HGPS cell (cell line): ENCODE measurements around a stretch of chr14.

- RRBS = no CpG with 5 or more reads among the region's 40 CpGs
Observed at GRCh38 chr14:90522091-90523189, 125.6 kb downstream of the CALM1 start.

- RRBS = no CpG with 5 or more reads among the region's 6 CpGs
Observed at GRCh38 chr14:90551291-90551830, 154.5 kb downstream of the CALM1 start.

GRCh38 chr14:90660753-90661698 lies 155.2 kb downstream of the TTC7B start:
- RRBS = no CpG with 5 or more reads among the region's 20 CpGs

- RRBS = no CpG with 5 or more reads among the region's 8 CpGs
Observed at GRCh38 chr14:90698281-90698878, 117.8 kb downstream of the TTC7B start.

DNA sequence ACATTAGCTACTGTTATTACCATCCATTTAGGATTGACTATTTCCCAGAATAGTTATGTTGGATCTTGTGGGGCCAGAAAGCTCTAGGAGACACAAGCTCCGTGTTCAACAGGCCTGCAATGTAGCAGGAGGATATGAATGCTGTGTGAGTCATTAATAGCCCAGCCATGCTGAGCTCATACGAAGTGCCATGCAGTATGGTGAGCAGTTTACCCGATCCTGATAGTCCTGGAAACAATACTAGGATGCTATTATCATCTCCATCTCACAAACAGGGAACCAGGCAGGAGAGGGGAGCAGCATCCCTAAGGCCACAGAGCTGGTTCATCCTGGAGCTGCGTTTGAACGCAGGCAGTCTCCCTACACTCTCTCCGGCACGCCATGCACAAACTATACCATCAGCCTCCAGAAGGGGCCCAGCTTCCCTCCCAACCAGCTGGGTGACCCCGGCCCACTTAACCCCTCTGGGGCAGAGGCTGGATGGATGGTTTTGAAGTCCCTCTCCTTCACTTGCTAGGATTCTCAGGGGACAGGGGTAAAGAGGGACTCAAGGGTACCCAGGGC lies 20.5 kb downstream of the TTC7B start:
- RRBS = 77% methylated on average over 3 of the region's 8 CpGs

GRCh38 chr14:91124808-91125674 lies 11.2 kb downstream of the DGLUCY start:
- RRBS = no CpG with 5 or more reads among the region's 9 CpGs

GRCh38 chr14:91144676-91145212 lies 30.9 kb downstream of the DGLUCY start:
- RRBS = no CpG with 5 or more reads among the region's 5 CpGs

DNA sequence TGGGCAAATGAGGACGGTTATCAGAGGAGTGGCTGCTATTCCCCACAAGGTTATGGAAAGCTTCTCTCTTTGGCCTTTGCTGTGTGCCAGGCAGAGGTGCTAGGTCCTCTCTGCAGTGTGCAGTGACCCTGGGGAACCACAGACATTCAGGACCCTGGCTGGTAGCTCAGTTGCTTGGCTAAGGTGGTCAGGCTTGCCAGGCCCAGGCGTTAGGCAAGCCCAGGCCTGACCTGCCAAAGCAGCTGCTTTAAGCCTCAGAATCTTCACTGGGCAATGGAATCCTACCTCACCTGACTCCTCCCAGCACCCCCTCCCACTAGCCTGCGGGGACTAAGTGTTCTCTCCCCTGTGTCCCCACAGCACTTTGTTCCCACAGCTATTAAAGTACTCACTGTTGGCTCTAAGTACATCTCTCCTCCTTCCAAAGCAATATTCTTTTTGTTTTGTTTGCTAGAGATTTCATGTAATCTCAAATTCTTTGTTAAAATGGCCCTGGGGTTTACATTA lies 44.2 kb downstream of the DGLUCY start:
- RRBS = no CpG with 5 or more reads among the region's 3 CpGs

- RRBS = no CpG with 5 or more reads among the region's 9 CpGs
Observed at GRCh38 chr14:91242720-91243455, 1.6 kb downstream of the GPR68 start.

DNA sequence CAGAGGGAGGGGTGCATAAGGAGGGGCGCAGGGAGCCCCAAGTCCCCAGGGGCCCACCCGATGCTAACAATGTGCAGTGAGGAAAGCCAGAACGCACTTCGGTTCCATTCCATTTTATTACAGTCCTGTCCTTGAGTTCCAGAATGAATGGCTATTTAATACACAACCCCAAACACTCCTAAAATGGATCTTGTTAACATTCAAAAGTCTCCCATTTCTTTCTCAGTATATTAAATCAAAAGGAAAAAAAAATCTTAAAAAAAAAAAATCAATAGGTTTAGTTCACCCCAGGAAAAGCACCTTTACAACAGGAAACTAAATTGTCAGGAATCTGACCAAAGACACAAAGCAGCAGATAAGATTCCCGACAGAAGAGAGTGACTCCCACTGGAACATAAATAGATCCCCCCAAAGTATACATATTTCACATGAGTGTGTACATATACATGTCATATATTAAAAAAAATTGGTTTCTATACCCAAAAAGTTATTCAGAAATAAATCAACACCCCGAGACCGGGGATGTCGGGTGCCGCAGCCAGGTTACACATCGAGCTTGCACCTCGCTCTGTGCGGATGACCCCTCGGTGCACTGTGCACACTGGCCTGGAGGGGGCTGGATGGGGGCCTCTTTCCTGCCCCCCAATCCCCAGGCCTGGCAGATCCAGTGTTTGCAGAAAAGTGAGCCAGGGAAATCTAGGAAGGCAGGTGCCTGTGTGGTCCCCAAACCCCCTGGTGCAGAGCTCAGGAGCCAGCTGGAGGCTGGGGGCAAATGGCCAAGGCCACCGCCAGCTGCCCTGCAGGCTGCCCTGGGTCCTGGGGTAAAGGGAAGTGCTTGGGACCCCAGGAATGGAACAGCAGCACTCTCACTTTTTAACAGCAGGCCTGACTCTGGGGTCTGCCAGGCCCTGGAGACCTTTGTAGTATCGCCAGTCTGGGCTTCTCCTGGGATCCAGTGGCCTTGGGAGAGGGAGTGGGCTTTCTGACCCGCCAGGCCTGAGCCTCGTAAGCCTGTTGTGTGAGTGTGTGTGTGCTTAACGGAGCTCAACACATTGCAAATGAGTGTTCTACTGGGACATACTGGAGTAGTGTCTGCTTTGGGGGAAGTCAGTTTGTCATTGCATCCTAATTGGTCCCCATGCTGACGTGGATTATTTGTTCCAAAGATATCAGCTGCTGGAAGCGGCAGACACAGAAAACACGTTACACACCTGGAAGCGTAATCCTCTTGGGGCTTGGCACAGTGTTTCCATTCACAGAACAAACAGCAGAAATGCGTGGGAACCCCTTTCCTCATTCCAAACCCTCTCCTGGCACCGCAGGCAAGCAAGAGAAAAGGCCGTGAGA lies 27.2 kb upstream of the GPR68 start:
- RRBS = no CpG with 5 or more reads among the region's 25 CpGs

- RRBS = no CpG with 5 or more reads among the region's 27 CpGs
Observed at GRCh38 chr14:91323575-91324616, 79.4 kb upstream of the GPR68 start.

DNA sequence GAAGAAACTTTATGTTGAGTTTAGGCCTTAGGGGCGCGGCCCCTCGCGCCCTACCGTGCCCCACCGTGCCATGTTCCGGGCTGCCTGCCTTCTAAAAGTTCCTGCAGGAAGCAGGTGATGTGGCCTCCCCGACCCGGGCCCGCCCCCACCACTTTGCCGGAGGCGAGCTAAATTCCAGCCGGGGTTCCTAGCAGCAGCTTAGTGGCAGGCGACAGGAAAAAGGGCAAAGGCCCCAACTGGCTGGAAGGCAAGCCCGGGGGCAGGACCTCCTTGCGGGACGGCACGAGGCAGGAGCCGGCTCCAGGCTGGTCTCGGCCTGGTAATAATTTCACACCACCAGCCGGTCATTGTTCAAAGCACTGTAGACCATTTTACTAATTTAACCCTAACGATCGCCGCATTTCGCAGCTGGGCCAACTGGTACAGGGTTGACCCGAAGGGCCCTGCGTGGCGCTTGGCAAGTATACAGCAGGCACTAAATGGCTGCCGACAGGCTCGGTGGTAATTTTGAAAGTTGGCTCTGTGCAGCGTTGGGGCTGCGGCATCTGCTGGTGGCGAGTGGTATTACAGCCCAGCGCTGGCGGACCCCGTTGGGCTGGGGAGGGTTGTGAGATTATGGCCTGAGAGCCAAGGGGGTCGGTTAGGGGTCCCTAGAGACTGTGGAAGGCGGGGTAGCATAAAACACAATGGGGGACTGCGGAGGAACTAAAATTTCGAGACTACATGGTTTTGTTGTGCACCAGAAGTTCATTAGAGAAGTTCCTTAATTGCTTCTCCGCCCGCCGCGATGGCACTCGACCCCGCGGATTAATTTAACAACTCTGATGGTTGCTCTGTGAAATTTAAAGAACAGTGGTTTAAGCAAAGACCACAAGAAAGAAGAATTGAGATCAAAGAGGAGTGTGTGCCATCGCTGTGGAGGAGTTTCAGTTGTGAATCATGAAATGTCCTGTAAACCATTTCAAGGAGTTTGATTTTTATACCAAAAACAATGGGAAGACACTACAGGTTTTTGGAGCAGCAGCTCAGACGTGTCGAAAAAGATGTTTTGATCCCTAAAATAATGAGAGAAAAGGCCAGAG lies 1.2 kb upstream of the CCDC88C start:
- RRBS = 8% methylated on average over 8 of the region's 50 CpGs

- RRBS = no CpG with 5 or more reads among the region's 12 CpGs
Observed at GRCh38 chr14:91481362-91482284, 28.5 kb downstream of the PPP4R3A start.

DNA sequence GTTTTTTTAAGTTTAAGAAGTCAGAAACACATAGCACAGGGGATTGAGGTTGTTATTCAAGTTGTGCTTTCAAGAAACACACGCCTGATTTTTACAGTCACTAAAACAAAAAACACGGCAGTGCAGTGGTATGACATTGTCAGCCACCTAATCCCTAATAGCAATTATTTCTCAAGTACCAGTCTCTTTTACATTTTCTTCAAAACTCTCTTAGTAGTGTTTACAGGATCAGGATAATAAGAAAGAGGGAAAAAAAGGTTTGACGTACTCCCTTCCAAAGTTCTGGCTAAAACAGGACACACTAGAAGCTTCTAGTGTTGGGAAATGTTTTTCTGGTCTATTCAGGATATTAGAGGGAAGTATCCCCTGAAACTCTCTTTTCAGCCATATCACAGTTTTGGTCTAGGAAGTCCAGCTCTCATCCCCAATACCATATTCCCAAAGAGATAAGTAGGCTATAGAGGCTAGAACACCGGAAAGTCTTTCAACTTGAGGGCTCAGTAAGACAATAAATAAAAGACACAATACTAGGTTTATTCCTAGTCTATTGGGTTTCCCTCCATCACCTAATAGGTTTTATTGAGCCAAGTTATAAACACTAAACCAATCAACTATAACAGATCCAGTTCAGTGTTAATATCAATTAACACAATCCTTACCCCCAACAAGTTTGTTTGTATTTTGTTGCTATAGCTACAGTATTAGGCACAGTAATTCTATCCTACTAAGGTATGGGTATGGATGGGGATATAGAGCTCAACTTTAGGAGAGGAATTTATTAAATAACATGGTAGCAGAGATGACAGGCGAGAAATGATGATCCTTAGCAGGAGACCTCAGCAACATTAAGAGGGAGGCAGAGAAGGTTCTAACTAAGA lies 13.6 kb downstream of the PPP4R3A start:
- RRBS = no CpG with 5 or more reads among the region's 5 CpGs

- RRBS = no CpG with 5 or more reads among the region's 6 CpGs
Observed at GRCh38 chr14:91510964-91511174, 759 bp upstream of the PPP4R3A start.

- RRBS = no CpG with 5 or more reads among the region's 4 CpGs
Observed at GRCh38 chr14:91750687-91751433, 19.0 kb upstream of the CATSPERB start.

DNA sequence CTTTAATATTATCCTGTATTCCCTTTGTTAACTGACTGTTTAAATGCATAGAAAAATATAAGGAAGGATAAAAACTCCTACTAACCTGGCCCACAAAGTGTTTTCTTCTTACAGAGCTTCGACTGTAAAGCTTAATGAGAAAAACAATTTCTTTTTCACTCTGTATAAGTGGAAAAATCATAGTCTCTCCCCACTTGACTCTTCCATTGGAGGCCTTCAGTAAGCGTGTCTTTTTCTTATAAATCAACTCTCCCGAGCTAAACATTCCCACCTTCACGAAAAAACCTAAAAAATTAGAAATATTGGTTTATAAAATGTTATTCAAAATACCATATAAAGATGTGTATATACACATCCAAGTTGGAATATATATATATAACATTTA lies 53.2 kb upstream of the CATSPERB start:
- RRBS = no CpG with 5 or more reads among the region's 4 CpGs

DNA sequence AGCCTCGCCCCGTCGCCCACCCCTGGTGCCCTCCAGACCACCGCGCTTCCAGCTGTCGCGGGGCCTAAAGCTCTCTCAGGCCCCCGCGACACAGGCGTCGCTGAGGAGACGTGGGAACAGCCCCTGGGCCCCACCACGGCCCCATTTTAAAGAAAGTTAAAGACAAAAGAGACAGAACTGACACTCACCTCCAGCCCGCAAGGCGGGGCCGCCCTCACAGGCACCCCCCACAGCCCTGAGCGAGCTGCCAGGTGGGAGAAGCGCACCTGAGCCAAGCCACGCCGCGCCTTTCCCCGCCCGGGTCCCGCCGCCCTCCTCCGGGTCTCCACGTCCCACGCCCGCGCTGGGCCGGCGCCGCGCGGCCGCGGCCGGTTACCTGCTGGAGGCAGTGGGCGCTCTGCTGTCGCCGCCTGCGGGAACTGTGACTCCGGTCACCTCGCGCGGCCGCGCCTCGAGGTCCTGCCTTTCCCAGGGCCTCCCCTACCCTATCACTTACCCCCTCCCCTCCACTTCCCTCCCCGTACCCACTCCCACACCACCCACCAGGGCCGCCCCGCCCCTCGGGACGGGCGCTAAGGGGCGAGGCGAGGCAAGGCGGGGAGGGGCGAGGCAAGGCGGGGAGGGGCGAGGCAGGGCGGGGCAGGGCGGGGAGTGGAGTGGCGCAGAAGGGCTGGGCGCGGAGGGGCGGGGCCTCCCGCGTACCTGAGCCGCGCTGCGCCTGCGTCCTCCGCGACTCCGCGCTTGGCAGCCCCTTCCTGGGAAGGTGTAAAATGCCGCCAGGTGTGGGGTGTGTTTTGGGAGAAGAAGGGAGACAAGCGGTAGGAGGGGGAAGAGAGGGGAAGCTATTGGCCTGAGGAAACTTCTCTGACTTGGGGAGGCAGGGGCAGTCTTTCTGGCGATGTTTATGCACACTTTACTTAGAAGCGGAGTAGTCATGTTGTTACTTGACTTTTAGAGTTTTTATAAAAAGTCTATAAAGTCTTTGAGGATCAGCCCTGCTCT lies 31.0 kb downstream of the TC2N start:
- RRBS = 14% methylated on average over 6 of the region's 81 CpGs

DNA sequence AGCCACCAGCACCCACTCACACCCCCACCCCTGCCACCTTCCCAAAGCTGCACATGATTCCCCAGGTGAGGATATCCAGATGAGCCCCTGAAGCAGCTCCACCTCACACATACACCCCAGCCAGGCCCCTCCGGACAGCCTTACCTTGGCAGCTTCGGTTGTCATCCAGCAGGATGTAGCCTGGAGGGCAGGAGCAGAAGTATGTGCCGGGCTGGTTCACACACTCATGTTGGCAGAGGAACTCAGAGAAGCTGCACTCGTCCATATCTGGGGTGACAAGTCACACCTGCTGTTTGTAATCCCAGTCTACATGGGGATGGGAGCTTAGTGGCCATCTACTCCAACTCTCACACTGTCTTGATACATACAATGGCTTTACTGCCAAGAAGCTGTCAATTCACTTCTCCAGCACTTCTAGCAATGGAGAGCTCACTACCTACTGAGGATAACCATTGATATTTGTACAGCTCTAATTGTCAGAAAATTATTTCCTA lies 15.5 kb upstream of the TC2N start:
- RRBS = 91% methylated on average over 3 of the region's 4 CpGs